CMK (cell line): ENCODE measurements around a stretch of chr9.

GRCh38 chr9:89432181-89432699 lies 65.7 kb downstream of the SEMA4D start:
- RRBS: no CpG with 5 or more reads among the region's 5 CpGs

- RRBS: no CpG with 5 or more reads among the region's 16 CpGs
Observed at GRCh38 chr9:89448129-89448916, 49.6 kb downstream of the SEMA4D start.

DNA sequence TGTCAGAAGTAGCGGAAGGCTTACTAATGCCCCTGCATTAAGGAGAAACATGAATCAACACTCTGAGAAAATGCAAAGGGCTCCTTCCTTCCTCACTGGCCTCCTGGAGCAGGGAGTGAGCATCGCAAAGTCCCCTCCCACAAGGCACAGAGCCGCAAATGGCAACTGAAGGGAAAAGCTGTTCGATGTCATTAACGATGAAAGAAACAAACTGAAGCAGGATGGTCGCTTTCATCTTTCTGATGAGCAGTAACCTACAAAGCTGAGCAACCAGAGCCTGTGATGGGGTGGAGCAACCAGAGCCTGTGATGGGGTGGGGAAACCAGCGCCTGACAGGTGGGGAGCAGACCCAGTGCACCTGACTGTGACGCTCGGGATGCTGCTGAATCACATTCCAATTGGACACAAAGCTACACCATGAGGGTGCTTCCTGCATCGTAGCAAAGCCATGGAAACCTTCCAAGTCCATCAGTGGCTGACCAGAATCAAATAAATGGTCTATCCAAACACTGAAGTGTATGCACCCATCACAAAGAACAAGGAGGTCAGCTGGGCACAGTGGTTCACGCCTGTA lies 40.9 kb downstream of the SEMA4D start:
- RRBS: no CpG with 5 or more reads among the region's 11 CpGs

DNA sequence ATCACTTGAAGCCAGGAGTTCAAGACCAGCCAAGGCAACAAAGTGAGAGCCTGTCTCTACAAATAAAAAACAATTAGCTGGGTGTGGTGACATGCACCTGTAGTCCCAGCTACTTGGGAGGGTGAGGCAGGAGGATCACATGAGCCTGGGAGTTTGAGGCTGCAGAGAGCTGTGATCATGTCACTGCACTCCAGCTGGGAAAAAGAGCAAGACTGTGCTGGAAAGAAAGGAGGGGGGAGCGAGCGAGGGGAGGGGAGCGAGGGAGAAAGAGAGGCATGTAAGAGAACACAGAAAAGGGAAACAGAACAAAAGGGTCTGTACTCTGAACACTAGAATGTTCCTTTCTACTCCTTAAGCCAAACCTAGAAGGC lies 35.2 kb downstream of the SEMA4D start:
- RRBS: no CpG with 5 or more reads among the region's 3 CpGs

DNA sequence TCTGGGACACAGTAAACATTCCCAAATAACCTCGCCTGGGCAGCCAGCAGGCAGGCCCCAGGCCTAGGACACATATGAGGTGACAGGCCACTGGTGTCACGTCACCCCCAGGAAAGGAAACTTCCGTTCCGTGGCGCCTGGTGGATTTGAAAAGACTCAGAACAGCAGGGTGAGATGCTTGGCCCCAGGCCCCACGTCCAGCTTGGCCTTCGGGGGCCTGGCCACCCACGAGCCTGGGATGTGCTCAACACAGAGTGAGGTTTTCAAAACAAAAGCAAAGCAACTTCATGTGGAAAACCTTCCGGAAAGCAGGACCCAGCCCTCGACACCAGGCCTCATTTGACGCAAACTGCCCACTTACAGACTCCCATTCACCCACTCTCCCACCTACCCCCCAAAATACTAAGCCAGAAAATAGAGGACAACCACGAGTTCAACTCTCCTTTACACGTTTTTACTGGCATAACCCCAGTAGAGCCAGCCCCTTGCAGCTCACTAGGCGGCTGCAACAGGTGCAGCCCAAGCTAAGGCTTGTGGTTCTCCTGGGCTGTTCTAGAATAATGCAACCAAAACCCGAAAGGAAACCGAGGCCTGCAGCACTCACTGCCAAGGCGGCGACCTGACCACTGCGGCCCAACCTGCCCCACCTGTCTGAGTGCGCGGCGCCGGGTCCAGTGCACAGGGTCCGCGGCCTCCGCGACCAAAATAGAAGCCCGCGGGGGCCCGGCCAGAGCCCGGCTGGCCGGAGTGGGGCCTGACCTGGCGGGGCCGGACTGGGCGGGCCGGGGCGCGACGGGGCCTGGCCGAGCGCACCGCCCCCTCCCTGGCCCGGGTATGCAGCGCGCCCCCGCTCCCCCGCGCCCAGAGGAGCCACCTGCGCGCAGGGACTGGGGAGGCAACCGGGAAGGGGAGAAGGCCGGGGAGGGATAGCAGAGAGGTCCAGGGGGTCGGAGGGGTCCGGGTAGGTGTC lies 900 bp downstream of the SEMA4D start:
- RRBS: 1% methylated on average over 27 of the region's 54 CpGs

GRCh38 chr9:89507566-89508033 lies 9.7 kb upstream of the SEMA4D start:
- RRBS: no CpG with 5 or more reads among the region's 6 CpGs

DNA sequence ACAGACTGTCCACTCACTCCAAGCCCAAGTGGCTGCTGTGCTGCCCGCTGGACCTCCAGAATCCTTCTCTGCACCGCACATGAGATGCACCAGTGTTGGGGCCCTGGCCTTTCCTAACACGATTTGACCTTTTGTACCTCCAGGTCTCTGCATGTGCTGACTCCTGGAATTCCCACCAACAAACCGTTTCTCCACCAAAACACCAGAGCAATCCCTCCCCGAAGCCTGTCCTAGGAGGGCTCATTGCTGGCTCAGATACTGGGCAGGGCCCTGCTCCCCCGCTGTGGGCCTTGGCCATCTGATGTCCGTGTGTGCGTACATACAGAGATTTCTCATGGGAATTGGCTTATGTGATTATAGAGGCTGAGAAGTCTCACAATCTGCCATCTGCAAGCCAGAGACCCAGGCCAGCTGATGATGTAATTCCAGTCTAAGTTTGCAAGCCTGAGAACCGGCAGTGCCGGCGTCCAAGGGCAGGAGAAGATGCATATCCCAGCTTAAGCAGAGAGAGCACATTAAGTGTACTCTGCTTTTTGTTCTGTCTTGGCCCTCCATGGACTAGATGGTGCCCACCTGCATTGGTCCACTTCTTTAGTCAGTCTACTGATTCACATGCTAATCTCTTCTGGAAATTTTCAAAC lies 141.8 kb downstream of the GADD45G start:
- RRBS: no CpG with 5 or more reads among the region's 11 CpGs

GRCh38 chr9:89759491-89760115 lies 154.8 kb downstream of the GADD45G start:
- RRBS: no CpG with 5 or more reads among the region's 13 CpGs

- RRBS: no CpG with 5 or more reads among the region's 1 CpG
Observed at GRCh38 chr9:89886572-89886898, 281.7 kb downstream of the GADD45G start.

DNA sequence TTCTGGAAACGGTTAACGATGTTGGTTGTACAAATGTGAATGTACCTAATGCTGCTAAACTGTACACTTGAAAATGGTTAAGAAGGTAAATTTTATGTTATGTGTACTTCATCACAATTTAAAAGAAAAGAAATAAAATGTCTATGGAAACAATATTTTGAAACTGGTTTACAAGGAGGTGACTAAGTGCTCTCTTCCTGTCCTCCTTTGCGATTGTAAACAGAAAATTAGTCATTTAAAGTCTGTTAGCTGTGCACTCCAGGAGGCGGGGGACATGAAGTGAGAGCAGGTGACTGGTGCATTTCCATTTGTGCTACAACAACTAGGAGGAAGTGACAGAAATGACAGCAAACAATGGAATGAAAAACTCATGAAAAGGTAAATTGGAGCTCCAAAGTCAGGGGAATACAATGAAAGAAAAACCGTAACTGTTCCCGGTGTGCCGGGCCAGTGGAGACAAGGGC lies 439.8 kb downstream of the GADD45G start:
- RRBS: no CpG with 5 or more reads among the region's 7 CpGs

- RRBS: no CpG with 5 or more reads among the region's 25 CpGs
Observed at GRCh38 chr9:90964103-90964946, 162.7 kb downstream of the SYK start.

DNA sequence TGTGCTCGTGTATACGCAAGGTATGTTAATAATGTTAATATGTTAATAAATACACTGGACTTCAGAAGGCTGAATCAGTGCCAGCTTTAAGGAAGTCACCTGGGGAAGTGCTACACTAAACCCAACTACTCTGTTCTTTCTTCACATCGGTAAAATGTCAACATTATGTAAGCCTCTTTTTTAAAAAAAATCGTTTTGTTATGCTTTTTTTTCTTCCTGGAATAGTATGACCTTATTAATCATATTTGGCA lies 76.0 kb downstream of the AUH start:
- RRBS: no CpG with 5 or more reads among the region's 4 CpGs

GRCh38 chr9:91403044-91403924 lies 20.3 kb downstream of the NFIL3 start:
- RRBS: no CpG with 5 or more reads among the region's 6 CpGs

- RRBS: no CpG with 5 or more reads among the region's 16 CpGs
Observed at GRCh38 chr9:91410231-91411062, 13.2 kb downstream of the NFIL3 start.

GRCh38 chr9:91495415-91495796 lies 71.8 kb upstream of the NFIL3 start:
- RRBS: no CpG with 5 or more reads among the region's 5 CpGs

- RRBS: no CpG with 5 or more reads among the region's 9 CpGs
Observed at GRCh38 chr9:91588953-91589439, 165.4 kb upstream of the NFIL3 start.

- RRBS: no CpG with 5 or more reads among the region's 5 CpGs
Observed at GRCh38 chr9:91712067-91712427, 238.0 kb downstream of the ROR2 start.

GRCh38 chr9:91798446-91799120 lies 151.4 kb downstream of the ROR2 start:
- RRBS: no CpG with 5 or more reads among the region's 11 CpGs

- RRBS: no CpG with 5 or more reads among the region's 18 CpGs
Observed at GRCh38 chr9:91852892-91853350, 97.1 kb downstream of the ROR2 start.

- RRBS: no CpG with 5 or more reads among the region's 14 CpGs
Observed at GRCh38 chr9:91888627-91889541, 61.1 kb downstream of the ROR2 start.